Mesangial cell (primary cell): ENCODE measurements around the genes PRLH and RBM44.

- RAMPAGE, long total RNA: no peak
Observed at GRCh38 chr2:237368602-237369274, 45.2 kb downstream of the COL6A3 start.

DNA sequence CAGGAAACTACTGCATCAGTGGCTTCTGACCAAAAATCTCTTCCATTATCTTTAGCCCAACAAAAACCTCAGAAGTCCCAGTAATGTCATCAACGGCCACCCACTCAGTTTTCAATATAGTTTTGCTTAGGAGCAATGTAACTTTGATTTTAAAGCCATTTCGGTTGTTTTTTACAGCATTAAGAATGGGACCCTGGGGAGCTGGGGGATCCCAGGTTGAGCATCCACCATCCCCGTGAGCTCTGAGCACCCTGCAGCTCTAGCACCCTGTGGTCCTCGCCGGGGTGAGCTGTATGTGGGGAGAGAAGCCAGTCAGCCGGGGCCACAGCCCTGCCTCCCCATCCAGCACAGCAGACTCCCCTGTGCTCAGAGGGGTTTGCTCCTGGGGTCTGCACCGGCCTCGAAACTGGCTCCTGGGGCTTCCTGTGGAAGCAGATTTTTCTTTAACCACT is 1.4 kb downstream of the COL6A3 start:
- RAMPAGE, long total RNA: no peak

DNA sequence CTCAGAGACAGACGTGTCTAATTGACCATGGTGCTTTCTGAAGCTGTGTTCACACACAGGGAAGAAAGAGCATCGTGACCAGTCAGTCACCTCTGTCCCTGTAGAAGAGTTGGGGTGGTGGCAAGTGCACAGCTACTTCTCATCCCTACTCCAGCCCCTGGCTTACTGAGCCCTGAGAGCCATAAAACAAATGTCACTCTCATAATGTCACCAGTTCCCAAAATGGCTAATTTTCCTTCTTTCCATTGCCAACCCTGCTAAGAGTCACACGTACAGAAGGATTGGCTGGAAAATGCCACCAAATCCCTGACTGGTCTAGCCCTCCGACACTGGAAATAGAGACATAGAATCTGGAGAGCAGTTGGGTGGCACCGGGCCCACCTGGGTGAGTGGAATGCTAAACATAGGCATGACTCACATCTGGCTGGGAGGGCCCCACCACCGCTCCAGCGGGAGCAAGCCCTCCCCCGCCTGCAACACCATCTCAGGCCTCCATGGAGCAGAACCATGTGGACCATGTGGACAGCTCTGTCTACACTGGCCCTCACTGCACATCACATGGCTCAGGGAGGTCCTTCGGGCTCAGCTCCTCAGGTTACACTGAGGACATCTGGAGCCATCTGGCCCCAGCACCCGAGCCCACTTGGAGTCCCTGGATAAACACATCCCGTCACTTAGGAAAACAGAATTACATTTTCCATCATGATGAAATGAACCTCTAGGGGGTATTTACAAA is 31.0 kb upstream of the MLPH start:
- RAMPAGE, long total RNA: no peak

DNA sequence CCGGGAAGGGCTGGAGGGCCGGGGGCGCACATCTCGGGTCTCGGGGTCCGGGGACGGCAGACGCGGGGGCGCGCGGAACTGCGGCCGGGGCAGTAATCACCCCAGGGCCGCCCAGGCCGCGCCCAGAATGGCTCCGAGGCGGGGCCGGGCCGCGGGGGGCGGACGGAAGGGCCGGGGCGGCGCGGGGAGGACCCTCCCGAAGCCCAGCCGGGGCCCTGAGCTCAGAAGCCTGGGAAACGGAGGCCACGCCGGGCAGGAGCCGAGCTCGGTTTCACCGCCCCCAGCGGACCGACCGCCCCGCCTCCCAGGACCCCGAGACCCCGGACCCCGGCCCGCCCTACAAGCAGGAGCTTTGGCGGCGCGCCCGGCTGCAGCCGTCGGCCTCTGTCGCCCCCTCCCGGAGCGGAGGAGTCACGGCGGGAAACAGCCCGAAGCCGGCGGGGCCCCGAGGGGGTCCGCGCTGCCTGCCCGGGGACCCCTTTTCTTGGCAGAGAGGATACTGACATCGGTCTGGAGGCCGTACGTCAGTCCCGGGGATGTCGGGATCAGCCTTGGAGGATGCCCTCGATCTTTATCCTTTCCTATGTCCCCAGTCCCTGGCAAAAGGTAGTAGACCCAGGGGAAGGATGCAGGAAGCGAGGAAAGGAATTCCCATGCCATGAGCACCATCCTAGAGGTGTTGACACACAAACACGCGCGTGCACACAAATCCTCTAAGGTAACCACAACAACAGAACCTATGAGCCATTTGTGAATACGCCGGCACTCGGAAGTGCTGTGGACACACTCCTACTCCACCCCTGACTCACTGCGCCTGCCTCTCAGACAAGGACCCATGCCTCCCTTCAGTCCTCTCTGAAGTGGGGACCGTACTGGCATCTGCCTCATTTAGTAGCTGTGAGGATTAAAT is 11.6 kb upstream of the MLPH start:
- RAMPAGE, long total RNA: no peak

DNA sequence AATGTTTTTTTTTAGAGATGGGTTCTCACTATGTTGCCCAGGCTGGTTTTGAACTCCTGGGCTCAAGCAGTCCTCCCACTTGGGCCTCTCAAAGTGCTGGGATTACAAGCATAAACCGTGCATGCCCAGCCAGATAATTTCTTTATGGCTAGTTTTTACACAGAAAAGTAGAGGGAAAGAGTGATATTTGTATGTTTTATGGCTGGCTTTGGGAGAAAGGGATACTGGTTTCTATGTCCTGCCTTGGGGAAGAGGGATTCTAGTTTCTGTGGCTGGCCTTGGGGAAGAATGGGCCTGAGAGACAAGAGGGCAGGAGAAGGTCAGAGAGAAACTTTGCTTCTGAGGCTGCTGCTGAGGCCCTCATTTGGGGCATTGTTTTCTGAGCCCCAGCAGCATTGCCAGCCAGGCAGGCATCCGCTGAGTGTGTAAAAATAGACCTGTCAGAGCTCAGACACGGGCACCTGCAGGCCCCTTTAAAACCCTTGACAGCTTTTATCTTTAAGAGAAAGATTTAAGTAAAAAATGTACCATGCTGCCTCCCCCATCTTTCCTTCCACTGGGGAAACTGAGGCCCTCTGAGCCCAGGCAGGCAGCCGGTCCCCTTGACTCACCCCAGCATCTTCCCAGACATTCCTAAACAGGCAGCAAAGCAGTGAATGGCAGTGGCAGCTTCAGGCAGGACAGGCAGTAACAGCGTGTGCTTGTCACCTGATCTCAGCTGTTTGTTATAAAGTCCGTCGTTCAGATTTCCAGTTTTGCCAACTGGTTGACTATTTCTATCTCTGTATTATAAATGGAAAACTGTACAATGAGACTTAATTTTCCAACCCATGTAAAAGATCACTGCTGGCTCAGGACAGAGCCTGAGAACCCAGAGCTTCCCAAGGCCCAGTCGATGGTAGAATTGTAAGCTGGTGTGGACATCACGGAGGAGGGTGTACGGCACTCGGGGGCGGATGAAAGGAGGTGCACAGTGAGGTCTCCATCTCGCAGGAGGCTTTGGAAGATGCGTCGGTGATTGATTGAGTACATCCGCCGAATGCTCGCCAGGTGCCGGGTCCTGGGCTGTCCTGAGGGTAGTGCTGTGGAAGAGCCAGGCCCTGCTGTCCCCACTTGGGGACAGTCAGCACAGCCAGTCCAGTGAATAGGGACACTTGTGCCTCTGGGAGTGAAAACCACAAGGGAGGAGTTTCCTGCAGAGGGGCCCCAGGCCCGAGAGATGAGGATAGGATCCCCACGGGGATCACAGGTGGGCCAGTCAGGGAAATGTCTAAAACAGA is 27.7 kb downstream of the MLPH start:
- RAMPAGE, long total RNA: no peak

- RAMPAGE, long total RNA: no peak
Observed at GRCh38 chr2:237537592-237538249, 28.7 kb upstream of the PRLH start.

GRCh38 chr2:237538712-237539165 is 27.6 kb upstream of the PRLH start:
- RAMPAGE, long total RNA: no peak

DNA sequence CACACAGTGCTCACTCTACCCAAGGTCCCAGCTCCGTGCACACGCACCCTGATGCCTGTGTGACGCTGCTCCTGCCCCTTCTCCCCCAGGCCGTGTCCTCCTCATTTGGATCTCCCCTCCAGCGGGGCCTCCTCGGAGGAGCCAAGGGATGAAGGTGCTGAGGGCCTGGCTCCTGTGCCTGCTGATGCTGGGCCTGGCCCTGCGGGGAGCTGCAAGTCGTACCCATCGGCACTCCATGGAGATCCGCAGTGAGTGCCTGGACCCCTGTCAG is at the start of gene PRLH:
PRLH (plus strand) TSS at position 149 of the 271 bp plus-strand sequence.
- RAMPAGE, long total RNA: no peak

- RAMPAGE, long total RNA: no peak
Observed at GRCh38 chr2:237574823-237575900, 8.8 kb downstream of the PRLH start.

GRCh38 chr2:237576996-237577678 is 10.8 kb downstream of the PRLH start:
- RAMPAGE, long total RNA: no peak

DNA sequence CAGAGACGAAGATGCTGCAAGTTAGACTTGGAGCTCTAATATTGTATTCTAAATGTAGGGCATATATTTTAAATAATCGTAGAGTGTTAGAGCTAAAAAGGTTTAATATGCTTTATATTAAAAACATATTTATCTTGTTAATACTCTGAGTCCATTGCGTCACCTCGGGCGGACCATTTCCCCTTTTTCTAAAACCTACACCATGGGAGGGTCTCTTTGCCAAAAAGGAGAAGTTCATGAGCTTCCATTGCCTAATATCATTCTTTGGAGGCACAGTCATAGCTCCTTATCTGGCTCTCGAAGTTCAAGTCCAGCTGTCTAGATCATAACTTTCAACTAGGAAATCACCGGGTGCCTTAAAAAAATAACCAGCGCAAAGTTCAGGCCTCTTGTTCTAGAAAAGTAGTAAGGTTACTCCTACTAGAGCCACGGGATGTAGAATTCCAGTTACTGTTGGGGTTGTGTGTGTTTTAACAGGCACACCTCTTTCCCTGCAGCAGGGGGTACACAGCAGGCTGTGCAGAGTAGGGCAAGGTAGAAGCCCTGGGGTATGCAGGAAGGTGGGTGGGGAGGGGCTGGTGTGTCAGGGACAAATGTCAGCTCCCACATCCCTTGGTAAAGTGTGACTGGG is 50.6 kb downstream of the LRRFIP1 start:
- RAMPAGE, long total RNA: no peak

DNA sequence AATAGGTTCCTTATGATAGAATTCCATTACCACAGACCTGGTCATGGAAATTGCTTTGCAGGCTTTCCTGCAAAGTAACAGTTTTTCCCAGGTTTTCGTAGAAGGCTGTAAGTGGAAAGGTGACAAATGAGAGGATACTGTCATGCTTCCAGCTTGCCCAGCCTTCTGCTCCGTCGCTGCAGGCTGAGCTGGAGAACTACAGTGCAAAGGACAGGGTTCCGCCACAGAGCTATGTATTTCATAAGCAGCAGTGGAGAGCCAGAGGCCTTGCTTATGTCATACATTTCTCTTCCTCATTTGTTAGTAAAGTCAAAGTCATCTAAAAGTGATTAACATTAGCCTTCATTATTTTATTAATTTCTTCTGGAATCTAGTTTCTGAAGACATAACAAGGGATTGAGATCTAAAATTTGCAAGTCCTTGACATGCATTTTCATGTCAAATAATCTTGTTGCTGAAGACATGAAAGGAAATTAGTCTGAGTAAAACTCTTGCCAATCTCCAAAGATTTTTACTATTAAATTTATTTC is 72.9 kb upstream of the RBM44 start:
- RAMPAGE, long total RNA: no peak

DNA sequence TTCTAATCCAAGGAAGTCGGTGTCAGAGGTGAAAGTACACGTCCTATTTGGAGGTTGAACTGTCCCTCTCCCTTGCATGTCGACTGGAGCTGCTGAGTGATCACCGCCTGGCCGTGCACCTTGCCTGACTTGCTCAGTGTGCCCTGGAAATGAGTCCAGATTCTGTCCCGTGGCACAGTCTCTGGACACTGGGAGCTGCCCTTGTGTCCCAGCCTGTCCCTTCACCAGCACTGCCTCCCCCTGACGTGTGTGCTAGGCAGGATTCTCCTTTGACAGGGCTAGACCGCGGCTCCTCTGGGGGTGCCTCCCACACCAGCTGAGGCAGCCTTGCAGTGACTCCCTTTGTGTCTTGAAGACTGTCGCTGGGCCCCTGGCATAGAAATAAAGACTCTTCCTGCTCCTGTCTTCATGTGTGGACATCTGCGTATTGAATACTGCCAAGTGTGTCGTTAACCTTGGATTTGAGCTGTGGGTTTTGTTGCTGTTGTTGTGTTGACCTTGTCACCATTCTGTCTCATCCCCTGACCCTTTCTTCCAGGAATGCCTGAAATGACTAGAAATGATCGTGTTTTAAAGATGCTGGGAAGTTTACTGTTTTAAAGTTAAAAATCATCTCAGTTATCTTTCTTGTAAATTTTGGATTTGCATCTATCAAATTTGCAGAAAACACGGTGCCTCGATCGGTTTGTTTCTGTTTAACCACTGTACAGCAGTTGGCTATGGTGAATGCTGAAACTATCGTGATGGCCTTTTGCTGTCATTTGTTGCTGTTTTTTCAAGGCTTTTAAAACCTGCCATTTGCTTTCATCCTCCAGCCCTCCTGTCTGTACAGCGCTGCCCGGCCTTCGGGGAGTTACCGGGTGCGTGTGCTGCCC is 65.4 kb upstream of the RBM44 start:
- RAMPAGE, long total RNA: no peak

GRCh38 chr2:237756825-237757107 is 41.8 kb upstream of the RBM44 start:
- RAMPAGE, long total RNA: no peak

GRCh38 chr2:237798450-237798878 is at the start of gene RBM44:
TSS of gene RBM44 (plus strand) at chr2:237798779.
- RAMPAGE, long total RNA: no peak

- RAMPAGE, long total RNA: no peak
Observed at GRCh38 chr2:237885847-237886420, 26.5 kb downstream of the RAMP1 start.

- RAMPAGE, long total RNA: no peak
Observed at GRCh38 chr2:237888252-237888820, 28.9 kb downstream of the RAMP1 start.

- RAMPAGE, long total RNA: no peak
Observed at GRCh38 chr2:237968331-237969178, 1.7 kb downstream of the UBE2F start.

DNA sequence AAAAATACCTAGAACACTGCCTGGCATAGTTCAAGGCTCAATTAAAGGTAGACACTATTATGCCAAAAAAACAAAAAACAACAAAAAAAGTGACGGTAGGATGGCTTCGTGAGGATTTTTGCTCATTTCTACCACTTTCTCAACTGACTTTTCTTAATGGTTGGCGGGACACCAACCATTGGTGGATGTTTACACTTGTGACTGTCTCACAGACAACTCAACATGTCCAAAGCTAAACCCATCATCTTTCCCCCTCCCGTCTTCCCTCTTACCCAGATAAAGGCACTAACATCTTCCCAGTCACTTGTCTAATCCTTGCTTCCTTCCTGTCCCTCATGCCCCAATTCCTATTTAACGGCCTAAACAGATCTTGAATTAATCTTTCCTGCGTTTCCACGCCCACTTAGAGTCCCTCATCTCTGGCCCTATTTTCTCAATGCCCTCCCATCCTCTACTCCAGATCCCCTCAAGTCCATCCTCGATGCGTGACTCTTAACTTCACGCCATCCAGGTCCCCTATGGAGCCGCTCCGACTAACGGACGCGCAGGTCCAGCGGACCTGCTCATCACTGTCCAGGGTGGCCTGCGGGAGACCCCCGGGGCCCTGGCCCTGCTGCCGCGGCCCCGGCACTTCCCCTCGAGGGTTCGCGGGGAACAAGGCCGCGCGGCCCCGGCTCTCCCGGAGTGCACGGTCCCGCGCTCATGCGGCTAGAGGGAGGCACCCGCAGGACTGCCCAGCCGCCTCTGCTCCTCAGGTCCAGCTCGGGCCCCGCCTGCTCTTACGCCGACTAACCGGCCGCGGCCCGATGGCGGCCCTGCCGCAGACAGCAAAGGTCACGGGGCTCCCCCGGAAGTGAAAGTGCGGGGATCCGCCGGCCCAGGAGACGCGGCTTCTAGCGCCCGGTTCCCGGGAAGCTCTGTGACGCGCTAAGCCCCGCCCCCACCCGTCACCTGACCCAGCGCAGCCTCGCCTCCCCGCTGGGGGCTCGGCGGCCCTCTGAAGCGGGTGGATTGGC is 578 bp upstream of the SCLY start:
- RAMPAGE, long total RNA: no peak

GRCh38 chr2:238108427-238109367 is 8.6 kb downstream of the ESPNL start:
- RAMPAGE, long total RNA: no peak